Osteocyte (in vitro differentiated cells): ENCODE results near the genes PAFAH1B2 and FXYD6.

- PRO-cap, result bidirectional peak, plus-strand start at chr11:117144291, minus-strand start at chr11:117144206
These were observed at the start of gene PAFAH1B2 for GRCh38 chr11:117143762-117145022. Gene PAFAH1B2, plus strand, starts transcription at chr11:117144287.

DNA sequence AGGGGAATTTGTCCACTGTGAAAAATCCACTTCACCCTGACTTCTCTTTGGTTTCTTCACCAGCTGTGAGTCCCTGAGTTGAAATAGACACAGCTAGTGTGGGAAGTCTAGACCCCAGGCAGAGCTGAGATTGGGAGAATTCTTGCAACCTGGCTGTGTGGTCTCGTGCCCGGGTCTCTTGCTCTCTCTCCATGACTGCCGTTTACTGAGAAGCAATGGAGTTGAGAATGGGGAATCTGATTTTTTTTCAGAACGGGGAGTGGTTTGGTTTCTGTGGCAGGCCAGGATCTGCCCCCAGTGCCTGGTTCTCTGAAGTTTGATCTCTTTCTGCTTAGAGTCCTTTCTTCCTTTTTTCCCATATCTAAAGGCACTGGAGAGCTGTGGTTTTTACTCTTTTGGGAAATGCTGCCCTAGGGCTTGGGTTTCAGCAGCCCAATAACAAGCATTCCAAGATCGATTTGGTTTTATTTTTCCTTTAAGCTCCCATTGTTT, 1.5 kb downstream of the SIDT2 start:
- PRO-cap, result unidirectional peak, minus-strand start at position 197 of the sequence

DNA sequence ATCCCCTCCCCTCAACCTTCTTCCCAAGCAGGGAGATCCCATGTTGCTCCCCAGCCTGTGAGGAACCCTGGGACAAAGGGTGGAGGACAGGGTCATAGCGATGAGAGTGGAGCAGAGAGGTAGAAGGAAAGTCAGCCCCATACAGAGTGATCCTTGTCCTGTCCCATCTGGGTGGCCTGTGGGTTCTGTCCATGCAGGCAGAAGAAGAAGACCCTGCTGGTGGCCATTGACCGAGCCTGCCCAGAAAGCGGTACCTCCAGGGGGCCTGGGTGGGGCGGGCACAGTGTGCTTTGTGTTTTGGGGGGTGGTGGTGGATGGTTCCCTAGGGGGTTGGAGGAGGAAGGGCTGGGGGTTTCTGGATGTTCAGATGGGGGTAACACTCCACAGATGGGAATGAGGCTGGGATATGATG, 7.8 kb downstream of the SIDT2 start:
- PRO-cap, result no peak

- PRO-cap, result no peak
These were observed 1.1 kb downstream of the TAGLN start for GRCh38 chr11:117200333-117200637.

- PRO-cap, result unidirectional peak, plus-strand start at chr11:117201279
These were observed 1.8 kb downstream of the TAGLN start for GRCh38 chr11:117200638-117201654.

- PRO-cap, result no peak
These were observed 5.7 kb downstream of the TAGLN start for GRCh38 chr11:117204884-117205162.

DNA sequence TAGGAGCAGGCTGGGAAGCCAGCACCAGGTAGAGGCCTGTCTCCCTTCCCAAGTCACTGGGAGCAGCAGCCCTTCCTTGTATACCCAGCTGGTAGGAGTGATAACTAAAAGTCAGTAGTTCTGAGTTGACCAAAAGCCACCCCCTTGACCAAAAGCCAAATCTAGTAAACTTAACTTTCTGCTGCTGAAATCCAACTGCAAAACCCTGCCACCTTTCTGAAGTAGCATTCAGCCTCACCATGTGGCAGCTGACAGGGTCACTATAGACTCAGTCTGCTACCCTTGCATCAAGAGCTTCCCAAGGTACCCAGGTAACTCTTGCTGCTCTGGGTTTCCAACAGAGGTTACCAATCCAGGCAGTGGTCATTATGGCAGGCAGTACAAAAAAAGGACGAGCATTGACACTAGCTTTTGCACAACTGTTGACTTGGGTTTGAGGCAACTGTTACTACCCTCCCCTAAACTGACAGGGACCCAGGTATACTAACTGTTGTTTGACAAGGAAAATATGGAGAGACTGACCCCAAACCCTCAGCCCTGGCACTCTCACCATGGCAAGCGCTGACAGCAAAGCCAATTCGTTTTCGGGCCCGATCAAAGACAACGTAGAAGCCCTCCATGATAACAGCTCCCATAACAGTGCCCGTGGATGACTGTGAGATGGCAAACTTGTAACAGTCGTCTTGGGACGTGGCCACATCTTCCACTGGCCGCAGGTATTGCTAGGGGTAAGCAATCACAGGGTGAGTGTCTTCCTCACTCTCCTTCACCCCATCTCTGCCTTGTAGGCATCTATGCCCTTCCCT, 25.9 kb downstream of the BACE1 start:
- PRO-cap, result no peak

- PRO-cap, result no peak
These were observed at the start of gene FXYD6 for GRCh38 chr11:117876292-117877099. Gene FXYD6, minus strand, starts transcription at chr11:117876658.

GRCh38 chr11:117907105-117907879, 21.9 kb downstream of the TMPRSS13 start:
- PRO-cap, result bidirectional peak, plus-strand start at chr11:117907508, minus-strand start at chr11:117907290

DNA sequence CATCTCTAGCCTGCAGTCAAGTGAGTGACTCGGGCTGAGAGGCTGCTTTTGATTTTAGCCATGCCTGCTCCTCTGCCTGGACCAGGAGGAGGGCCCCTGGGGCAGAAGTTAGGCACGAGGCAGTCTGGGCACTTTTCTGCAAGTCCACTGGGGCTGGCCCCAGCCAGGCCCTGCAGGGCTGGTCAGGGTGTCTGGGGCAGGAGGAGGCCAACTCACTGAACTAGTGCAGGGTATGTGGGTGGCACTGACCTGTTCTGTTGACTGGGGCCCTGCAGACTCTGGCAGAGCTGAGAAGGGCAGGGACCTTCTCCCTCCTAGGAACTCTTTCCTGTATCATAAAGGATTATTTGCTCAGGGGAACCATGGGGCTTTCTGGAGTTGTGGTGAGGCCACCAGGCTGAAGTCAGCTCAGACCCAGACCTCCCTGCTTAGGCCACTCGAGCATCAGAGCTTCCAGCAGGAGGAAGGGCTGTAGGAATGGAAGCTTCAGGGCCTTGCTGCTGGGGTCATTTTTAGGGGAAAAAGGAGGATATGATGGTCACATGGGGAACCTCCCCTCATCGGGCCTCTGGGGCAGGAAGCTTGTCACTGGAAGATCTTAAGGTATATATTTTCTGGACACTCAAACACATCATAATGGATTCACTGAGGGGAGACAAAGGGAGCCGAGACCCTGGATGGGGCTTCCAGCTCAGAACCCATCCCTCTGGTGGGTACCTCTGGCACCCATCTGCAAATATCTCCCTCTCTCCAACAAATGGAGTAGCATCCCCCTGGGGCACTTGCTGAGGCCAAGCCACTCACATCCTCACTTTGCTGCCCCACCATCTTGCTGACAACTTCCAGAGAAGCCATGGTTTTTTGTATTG, 13.7 kb downstream of the IL10RA start:
- PRO-cap, result no peak

GRCh38 chr11:118001221-118002200, 15.3 kb downstream of the IL10RA start:
- PRO-cap, result no peak

- PRO-cap, result no peak
These were observed 24.6 kb downstream of the IL10RA start for GRCh38 chr11:118010493-118011581.

DNA sequence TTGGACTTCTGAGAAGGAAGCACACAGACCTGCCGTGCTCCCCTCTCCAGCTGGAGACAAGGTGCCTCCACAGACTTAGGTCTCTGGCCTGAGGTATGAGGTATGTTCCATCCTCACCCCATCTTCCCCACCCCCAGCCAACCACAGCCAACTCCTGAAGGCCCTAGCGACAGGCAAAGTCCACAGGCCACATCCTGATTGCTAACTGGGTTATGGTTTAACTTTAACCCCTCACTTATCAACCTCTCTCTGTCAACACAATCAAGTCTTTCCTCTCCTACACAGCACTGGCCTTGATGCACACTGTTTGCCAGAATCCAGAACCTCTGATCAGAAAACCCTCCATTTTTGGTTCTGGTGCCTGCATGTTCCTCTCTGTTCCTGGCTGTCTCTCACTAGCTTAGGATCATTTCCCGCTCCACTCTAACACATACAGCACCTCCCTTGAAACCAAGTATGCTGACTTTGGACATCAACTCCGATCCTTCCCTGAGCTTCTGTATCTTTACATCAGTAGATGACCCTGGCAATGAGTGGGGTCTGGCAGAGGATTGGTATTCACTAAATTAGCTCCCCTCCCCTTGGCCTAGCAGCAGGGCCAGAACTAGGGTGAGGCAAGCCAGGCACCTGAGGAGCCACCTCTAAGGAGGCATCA, 22.1 kb downstream of the JAML start:
- PRO-cap, result no peak

DNA sequence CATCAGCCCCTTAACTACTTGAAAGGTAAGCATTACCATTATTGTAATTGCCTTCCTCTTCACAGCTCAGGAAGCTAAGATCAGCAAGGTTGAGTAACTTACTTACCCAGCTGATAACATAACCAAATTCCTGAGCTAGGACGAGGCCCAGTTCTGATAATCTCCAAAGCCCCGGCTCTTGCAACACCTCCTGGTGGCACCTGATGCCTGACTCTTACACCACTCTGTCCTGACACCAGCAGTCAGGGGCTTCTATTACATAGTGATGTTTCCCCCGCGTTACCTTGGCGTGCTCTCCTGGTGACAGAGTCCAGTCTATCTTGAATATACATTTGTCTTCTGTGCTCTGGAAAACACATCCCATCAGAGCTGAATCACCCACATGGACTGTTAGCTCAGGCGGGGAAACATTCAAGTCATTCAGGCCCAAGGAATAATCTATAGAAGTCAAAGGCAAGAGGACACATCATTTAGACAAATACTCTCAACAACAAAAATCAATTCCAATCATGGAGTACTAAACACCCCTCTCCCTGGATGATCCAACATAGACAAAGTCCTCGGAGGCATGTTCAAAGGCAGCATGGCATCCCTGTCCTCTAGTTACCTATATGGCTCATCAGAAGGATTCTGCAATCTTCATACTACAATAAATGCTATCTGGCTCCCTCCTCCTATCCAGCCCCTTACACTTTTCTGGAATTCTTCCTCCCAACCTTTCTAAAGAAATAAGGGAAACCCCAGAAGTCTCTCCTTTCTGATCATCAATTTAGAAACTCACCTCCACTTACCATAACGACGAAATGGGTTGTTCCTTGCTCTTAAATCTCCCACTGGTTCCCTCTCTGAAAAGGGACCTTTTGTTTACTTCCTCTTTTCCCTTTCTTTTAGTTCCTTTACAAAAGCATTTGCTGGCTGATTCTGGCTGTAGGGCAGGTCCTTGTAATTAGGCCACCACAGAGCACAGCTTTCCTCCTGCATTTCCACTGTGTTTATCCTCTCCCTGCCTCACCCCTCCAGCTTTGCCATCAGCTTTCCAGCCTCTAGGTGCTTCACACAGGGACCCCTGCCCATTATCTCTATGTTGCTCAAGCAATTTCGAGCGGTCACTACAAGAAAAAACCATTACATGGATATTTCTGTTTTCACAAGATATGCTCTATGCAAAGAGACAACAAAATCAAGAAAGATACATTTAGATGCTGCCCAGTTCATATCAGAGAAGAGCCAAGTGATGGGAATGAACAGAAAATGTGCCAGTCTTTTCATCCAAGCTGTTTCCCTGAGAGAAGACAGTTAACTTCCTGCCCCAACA, 12.2 kb downstream of the JAML start:
- PRO-cap, result no peak

GRCh38 chr11:118265851-118266320, 1.8 kb upstream of the MPZL2 start:
- PRO-cap, result no peak

- PRO-cap, result no peak
These were observed 12.8 kb upstream of the CD3E start for GRCh38 chr11:118291685-118292169.

DNA sequence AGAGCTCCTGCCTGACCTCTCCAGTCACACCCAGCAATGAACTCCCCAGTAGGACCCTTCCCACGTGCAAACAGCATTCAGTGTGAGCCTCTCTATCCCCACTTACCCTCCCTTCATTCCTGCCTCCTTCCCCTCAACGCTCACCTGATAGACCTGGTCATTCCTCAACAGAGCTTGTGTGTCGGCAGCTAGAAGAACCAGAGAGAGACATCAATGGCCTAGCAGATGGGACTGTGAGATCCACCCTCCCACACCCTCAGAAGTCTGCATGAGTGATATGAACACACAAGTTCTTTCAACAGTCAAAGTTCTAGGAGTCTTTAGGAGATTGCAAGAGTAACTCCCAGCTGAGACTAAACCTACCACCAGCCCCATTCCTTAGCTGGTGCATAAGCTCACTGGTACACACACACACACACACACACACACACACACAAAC, 3.2 kb downstream of the CD3D start:
- PRO-cap, result no peak

GRCh38 chr11:118438237-118439164, 2.2 kb downstream of the KMT2A start:
- PRO-cap, result no peak

DNA sequence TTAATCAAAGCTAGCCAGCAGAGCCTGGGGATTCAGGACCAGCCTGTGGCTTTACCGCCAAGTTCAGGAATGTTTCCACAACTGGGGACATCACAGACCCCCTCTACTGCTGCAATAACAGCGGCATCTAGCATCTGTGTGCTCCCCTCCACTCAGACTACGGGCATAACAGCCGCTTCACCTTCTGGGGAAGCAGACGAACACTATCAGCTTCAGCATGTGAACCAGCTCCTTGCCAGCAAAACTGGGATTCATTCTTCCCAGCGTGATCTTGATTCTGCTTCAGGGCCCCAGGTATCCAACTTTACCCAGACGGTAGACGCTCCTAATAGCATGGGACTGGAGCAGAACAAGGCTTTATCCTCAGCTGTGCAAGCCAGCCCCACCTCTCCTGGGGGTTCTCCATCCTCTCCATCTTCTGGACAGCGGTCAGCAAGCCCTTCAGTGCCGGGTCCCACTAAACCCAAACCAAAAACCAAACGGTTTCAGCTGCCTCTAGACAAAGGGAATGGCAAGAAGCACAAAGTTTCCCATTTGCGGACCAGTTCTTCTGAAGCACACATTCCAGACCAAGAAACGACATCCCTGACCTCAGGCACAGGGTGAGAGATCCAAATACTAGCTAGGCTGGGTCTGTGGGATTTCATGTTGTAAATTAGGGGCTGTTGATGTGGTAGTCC, 21.1 kb upstream of the TTC36 start:
- PRO-cap, result no peak

GRCh38 chr11:118523601-118524866, 3.2 kb upstream of the TTC36 start:
- PRO-cap, result no peak